Mesenchymal stem cell of adipose (primary cell): ENCODE measurements around the genes SPANXN4, ENSG00000287585, MAGEA2 and PNMA6A.

GRCh38 chrX:143025834-143026056 is at the start of gene SPANXN4:
TSS of gene SPANXN4 (plus strand) at chrX:143025928.
- CAGE, long polyA plus RNA = no peak

- CAGE, long polyA plus RNA = no peak
Observed at GRCh38 chrX:145817145-145817727, 393 bp upstream of the SLITRK2 start.

DNA sequence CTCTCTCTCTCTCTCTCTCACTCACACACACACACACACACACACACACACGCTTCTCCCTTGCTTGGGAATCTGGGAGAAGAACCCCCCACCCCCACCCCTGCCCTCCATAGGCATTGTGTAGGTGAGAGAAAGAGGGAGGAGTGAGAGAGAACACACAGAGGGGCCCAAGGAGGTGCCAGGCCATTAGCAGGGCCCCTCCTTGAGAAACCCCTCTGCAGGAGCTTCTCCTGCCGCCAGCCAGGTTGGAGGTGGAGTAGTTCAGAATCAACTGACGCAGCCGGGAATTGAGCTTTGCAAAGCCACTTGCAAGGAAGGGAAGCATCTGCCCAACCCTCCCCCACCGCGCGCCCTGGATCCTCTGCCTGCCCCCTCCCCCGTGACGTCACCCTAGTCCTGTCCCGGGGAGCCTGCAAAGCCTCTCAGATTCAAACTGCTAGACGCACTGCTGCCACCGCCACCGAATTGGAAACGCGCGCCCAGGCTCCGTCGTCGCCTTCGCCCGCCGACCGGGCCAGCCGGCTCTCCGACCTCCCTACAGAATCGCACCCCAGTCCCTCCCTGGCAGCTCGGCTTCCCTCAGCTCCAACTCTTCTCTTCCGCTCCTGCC is 3.6 kb downstream of the SLITRK2 start:
- CAGE, long polyA plus RNA = no peak

GRCh38 chrX:148128844-148129253 is 147.7 kb downstream of the FMR1NB start:
- CAGE, long polyA plus RNA = no peak

GRCh38 chrX:148459157-148459751 is 41.2 kb upstream of the AFF2 start:
- CAGE, long polyA plus RNA = no peak

DNA sequence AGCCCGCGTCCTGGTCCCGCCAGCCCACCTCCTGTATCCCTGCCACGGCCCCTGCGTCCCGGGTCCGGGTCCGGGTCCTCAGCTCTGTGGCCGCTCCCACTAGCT is 220 bp upstream of the AFF2 start:
- CAGE, long polyA plus RNA = no peak

- CAGE, long polyA plus RNA = no peak
Observed at GRCh38 chrX:148609600-148610649, 109.5 kb downstream of the AFF2 start.

DNA sequence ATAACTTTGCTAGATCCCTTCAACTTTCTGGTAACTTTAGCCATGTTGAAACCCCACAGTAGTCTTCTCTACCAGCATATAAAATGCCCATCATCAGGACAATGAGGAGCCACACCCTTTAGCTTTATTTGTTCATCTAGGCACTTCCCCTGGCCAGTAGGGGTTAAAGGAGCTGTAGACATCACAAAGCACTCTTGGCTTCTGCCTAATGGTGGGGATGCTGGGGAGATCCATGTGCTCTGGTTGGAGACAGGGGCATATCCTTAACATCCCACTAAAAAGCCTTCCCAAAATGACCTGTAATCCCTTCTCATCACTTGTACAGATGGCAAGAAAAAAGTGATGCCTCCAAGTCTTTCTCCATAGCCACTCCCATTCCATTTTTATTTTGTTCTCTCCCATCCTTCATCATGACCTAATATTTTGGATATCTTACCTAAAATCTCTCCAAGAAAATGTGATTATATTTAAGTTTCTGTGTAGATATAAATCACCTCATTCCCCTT is at the start of gene ENSG00000287585:
Gene ENSG00000287585 (minus strand): TSS at position 73 of the 506 bp plus-strand sequence.
- CAGE, long polyA plus RNA = no peak

- CAGE, long polyA plus RNA = no peak
Observed at GRCh38 chrX:149502394-149503265, 2.5 kb downstream of the IDS start.

DNA sequence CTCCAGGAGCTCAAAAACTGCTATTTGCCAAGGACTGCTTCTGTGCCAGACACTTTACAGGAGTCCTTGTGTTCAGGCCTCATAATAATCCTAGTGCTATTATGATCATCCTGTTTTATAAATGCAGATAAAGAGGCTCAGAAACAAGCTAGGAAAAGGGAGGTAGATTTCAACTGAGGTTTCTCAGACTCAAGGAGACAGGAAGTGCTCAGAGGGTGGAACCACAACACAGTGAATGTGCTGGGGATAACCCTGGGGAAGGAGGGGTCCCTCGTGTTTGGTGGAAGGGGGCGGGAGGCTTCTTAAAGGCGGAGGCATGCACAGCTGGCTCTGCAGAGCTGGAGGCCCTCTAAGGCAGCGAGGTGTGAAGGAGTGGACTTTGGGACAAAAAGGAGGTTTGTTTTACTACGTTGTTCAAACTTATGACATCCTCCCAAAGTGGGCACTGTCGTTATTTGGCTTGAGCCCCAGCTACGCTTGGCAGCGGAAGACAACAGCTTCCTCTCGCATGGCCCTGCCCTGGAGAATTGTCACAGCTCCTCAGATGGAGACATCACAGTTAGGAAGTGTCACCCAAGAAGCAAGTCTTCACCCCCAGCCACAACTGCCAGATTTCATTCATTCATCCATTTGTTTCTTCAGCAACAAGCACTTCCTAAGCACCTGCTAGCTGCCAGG is 21.7 kb upstream of the MTM1 start:
- CAGE, long polyA plus RNA = no peak

GRCh38 chrX:150903018-150903710 is 4.7 kb upstream of the CD99L2 start:
- CAGE, long polyA plus RNA = no peak

DNA sequence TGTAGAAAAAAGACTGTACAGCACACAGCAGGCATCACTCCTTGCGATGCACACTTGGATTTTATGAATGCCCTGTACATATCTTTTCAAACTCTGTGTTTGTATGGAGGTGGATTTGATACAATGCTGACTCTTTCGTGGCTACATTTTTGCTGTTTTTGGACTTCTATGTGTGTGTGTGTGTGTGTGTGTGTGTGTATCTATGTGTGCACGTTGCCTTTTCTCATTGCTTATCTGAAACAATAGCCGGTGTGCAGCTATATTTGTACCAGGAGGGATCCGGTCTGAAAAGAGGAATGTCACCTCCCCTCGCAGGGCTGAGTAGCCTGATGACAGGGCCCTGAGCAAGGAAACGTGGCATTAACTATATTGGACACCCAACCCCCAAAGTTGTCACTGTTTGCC is 8.0 kb downstream of the PRRG3 start:
- CAGE, long polyA plus RNA = no peak

GRCh38 chrX:151983504-151983901 is 9.0 kb upstream of the GABRE start:
- CAGE, long polyA plus RNA = no peak

- CAGE, long polyA plus RNA = no peak
Observed at GRCh38 chrX:152753703-152754230, at the start of gene MAGEA2. TSS of gene MAGEA2 (minus strand) at chrX:152753842.

DNA sequence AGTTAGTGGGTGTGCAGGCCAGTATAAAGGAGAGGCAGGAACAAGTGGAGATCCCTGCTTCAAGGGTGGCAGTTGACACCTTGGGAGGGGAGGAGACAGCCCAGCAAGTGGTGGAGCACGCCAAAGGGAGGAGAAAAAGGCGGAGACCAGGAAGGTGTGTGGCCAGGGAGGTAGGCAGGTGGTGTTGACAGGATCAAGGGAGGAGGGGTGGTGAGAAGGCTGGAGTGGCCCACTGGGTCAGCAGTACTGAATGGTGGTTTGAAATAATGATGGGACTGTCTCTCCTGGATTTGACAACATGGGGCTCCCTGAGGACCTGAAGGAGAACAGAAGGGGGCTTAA is 32.7 kb downstream of the ZNF185 start:
- CAGE, long polyA plus RNA = no peak

- CAGE, long polyA plus RNA = no peak
Observed at GRCh38 chrX:153072204-153072724, at the start of gene PNMA6A. TSS of gene PNMA6A (plus strand) at chrX:153072454.

DNA sequence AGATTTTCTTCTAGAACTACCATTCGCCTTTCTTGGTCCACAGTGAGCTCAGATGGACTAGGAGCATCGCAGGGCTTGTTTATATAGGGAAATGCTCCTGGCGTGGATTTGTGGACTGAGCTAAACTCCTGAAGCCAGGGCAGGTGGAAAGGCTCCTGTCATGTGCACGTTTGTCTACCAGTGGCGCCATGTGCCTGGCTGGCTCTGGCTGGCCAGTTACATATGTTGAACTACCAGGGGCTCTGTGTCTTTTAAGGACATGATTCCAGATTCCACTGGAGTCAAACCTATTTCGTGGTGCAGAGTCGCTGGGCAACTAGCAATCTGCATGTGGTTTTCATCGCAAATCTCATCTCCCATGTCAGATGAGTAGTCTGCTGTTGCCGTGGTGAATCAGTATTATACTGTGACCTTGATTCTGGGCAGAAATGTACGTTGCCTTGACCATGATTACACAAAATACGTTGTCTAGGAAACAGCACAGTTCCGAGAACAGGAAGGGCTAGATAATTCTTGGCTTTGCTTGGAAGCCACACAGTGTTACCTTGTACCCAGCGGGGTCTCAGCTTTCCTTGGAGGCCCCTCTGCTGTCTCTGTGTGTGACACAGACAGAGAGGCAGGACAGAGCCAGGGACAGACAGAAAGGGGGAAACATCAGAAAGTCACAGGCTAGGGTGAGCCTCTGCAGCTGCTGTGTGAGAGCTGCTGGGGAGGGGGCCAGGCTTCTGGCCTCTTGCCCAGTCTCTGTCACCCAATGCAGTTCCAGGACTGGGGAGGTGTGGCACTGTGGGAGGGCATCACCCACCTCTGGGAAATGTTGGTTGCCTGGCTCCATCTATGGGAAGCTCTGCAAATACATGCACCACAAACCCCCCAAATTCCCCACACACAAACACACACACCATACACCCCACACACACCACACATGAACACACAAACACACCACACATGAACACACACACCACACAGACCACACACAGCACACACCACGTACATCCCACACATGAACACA is 19.2 kb downstream of the PNMA6E start:
- CAGE, long polyA plus RNA = no peak

GRCh38 chrX:153517969-153518443 is 564 bp downstream of the ATP2B3 start:
- CAGE, long polyA plus RNA = no peak

DNA sequence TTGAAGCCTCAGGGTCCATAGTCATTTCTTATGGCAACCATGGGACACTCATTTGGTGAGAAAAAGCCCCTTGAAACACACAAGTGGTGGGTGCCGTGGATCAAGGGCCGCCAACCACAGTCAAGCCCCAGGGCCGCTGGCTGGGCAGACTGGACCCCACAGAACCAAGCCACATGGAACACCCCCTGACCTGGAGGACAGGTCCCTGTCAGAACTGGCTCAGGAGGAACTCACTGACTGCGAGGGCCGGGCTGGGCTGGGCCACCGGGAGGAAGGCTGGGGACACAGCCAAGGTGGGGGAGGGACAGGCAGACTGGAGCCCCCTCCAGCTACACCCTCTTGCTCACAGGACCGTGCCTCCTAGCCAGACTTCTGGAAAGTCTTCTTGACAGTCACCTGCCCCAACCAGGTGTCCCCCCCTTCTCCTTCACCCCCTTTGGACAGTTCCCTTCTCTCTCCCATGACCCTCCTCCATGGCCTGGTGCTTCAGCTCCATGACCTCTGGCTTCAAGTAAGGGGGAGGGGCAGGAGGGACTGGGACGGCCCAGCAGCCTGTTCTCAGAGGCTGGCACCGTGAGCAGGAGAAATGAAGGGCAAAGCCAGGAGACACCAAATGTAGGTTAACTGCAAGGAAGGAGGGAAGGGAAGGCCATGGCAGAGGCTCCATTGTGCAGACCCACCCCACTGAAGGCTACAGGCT is 22.7 kb upstream of the DUSP9 start:
- CAGE, long polyA plus RNA = no peak

DNA sequence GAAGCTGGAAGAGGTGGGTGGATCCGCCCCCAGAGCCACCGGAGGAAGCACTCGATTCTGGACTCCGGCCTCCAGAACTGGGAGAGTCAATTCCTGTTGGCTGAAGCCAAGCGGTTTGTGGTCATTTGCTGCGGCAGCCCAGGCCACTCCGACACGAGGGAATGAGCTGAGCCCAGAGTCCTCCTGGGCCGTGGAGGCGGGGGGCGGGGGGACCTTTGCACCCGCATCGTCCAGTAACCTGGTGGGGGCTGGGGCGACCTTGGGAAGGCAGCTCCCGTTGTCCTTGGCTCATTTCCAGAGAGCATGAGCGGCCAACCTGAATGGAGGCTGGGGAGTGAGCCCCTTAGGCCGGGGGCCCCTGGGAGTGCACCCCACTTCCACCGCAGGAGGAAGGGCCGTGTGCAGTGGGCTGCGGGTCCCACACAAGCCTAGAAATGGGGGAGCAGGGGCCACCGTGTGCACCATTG is 20.1 kb upstream of the DUSP9 start:
- CAGE, long polyA plus RNA = no peak